Mesenchymal stem cell of Wharton's jelly (primary cell): Measurements from ENCODE around the genes RASGEF1B and MRPS18C.

DNA sequence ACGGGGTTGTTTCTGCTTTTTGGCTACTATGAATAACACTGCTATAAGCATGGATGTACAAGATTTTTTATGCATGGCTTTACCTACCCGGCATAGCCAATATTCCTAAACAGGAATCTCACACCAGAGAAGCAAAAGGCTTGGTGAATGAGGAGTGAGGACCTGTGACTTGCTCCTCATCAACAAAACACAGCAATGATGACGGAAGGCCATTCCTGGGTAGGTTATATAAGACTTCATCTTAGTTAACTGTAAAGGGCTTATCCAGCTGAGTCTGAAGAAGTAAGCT, 19.3 kb downstream of the PRKG2 start:
- CAGE, long polyA plus RNA, result no peak

- CAGE, long polyA plus RNA, result no peak
These were observed 688 bp downstream of the PRKG2 start for GRCh38 chr4:81214166-81214901.

DNA sequence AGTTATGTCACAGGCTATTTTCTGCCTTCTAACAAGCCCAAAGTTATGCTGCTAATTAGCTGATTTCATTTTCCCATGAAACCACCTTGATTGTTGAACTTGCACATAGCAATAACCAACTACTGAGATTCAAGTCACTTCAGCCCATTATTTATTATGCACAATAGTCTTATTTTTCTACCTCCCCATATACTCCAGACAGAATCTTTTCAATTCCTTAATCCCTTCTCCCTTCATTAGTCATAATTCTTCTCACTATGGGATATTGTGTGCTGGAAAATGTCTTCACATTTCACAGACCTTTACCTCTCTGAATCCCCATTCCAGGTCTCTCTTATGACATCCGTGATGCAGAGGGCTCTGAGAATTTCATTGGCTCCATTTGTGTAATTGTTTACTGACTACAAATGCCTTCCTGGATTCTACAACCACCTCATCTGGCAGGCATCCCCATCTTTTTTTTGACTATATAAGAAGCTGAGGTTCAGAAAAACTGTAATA, 9.2 kb downstream of the RASGEF1B start:
- CAGE, long polyA plus RNA, result no peak

- CAGE, long polyA plus RNA, result no peak
These were observed 2.6 kb downstream of the RASGEF1B start for GRCh38 chr4:81468988-81469703.

DNA sequence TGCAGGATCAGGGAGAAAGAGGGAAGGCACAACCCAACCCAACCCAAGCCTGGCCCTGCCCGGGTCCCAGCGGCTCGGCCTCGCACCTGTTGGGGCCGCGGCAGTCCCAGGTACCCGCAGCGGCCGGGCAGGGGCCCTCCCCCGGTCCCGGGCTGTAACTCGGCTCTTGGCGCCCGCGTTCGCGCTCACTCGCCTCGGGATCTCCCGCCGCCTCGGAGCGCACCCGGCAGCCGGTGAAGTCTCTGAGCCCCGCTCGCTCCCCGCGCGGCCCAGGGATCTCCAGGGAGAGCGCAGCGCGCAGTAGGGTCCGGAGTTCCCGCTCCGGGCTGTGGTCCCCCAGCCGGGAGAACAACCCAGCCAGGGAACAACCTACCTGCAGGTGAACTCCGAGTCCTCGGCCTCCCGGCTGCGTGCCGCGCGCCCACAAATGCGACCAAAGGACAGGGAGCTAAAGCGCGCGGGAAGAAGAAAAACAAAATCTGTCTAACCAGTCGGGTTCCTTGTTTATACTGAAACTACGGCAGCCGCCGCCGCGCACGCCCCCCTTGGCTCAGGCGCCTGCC, at the start of gene RASGEF1B:
Gene RASGEF1B, minus strand, starts transcription at position 511 of the 563 bp plus-strand sequence.
- CAGE, long polyA plus RNA, result no peak

GRCh38 chr4:81509153-81509639, 37.5 kb upstream of the RASGEF1B start:
- CAGE, long polyA plus RNA, result no peak

DNA sequence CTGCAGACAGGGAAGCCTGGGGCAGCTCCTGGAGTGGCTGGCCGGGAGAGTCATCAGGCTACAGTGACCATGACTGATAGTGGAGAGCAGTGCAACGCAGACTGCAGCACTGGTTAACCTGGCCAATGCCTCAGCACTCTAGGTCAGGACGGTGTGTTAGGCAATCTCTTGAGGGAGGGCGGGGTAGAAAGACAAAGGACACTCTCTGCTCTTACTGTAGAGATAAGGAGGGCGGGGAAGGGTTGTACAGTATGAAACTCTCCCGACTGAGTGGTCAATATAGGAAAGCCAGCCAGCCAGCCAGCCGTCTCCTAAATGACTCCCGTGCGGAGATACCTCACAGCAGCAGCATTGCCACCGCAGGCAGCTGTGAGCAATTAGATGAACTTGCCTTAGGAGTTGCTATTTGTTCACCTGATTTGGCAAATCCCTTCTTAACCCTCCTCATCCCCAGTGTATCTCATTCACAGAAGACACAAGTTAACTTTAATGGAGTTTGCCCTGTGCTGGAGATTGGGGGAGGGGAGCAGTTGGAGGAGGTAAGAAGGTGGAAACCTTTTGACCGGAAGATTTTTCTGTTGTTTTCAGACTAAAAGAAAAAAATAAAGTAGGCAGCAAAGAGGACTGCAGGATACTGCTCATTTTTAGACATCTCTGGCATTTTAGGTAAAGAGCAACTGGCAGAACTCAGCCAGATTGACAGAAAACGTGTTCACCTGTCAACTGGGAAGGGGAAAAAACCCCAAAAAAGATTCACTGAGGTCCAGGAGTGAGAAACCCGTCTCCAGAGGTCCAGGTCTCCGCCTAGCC, 330.5 kb downstream of the HNRNPD start:
- CAGE, long polyA plus RNA, result no peak

- CAGE, long polyA plus RNA, result no peak
These were observed 150.0 kb downstream of the HNRNPD start for GRCh38 chr4:82223668-82224232.

GRCh38 chr4:82361900-82362701, 11.7 kb downstream of the HNRNPD start:
- CAGE, long polyA plus RNA, result no peak

GRCh38 chr4:82380257-82380852, 6.6 kb upstream of the HNRNPD start:
- CAGE, long polyA plus RNA, result no peak

- CAGE, long polyA plus RNA, result no peak
These were observed 64.7 kb upstream of the TMEM150C start for GRCh38 chr4:82626493-82626881.

- CAGE, long polyA plus RNA, result no peak
These were observed 117.9 kb downstream of the SCD5 start for GRCh38 chr4:82680551-82681187.

DNA sequence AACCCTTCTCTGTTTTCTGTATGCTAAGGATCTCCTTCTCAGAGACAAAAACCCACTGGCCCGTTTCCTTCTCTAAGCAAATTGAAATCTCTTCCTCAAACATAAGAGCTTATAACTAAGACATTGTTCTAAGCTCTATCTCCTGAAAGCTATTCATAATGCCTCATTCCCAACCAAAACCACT, 805 bp upstream of the THAP9 start:
- CAGE, long polyA plus RNA, result no peak

- CAGE, long polyA plus RNA, result no peak
These were observed 76.2 kb downstream of the COQ2 start for GRCh38 chr4:83208453-83208822.

GRCh38 chr4:83240497-83241077, 44.0 kb downstream of the COQ2 start:
- CAGE, long polyA plus RNA, result no peak

- CAGE, long polyA plus RNA, result start-site peak on the plus strand at chr4:83455978-83456061, 276 and 1,068 reads in 2 replicates
These were observed at the start of gene MRPS18C for GRCh38 chr4:83455695-83456308. Gene MRPS18C, plus strand, starts transcription at chr4:83456058.

DNA sequence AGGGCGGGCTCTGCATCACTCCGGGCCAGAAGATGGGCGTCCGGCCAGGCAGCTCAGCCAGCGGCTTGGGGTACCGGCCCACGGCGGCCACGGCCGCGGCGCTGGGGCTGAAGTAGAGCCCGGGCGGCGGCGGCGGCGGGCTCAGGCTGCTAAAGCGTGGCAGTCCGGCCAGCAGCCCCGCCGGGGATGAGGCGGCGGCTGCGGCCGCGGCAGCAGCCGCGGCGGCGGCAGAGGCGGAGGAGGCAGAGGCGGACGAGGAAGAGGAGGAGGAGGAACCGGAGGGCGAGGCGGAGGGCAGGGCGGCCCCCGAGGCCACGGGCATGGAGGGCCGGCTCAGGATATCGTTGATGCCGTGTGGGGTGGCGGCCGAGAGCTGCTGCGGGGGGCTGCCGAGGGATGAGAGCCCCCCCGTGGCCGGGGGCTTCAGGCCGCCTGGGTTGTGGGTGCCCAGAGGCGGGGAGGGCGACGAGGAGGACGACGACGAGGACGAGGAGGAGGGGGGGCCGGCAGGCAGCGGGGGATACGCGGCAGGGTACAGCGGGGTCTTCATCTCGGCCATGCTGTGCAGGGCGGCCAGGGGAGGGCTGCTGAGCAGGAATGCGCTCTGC, 1.4 kb downstream of the NKX6-1 start:
- CAGE, long polyA plus RNA, result no peak

DNA sequence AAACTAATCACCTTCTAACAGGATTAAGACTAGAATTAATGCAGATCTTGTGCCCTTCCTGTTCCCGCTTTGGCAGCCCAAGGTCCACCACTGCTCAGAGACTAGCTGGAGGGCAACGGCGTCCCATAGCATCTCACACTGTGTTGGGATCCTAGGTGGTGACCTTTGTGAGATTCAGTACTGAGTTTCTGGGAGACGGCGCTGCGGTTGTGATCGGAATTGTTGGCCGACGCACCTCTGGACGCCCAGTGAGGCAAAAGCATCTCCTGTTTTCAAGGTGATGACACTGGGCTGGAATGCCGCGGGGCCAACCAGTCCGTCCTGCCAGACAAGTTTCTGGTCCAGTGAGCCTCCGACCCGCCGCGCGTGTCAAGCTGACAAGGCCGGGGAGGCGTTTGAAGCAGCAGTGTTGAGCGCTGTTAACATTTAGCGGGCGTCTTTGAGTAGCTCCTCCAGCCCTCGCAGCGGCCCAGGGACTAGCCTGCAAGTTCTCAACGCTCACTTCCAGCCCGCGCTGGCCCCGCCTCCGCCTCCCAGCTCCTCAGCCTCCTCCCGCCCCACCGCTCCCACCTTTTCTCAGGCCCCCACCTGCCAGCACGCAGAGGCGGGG, 624 bp upstream of the CDS1 start:
- CAGE, long polyA plus RNA, result no peak

DNA sequence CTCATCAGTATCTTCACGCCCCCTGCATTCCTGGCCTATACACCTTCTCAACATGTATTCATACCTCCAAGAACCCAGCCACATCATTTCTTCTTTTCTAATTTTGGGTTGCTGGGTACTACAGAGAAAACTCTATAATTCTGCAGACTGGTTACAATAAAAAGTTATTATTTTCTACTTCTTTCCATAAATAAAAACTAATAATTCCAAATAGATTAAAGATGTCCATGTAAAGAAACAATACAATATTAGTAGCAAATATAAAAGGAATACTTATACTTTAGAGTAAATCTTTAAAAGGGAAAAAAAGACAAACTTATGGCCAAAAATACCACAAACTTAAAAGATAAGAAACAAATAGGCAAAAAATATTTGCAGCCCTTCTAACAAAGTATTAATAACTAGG, 97.1 kb downstream of the WDFY3 start:
- CAGE, long polyA plus RNA, result no peak

DNA sequence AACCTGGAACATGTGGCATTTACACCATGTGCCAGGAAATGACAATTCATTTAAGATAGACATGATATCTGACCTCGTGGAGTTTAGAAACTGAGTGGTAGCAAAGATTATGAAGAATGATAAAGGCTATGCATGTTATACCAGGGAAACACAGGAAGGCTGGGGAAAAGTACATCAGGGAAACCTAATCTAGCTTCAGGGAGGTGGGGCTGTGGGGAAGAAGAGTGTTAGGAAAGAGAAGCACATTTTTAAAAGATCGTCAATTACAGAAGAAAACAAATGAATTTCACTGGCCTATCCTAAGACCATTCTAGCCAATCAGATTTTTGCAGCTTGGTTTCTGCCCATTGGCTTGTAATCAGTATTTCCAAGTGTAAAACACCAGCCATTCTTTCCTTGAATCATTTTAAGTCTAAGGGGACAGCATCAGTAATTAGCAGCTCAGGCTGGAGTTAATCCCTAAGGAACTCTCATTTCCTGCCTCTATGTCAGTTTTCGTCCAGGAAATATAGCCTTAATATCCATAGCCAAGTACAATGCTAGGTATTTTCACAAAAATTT, 79.3 kb downstream of the WDFY3 start:
- CAGE, long polyA plus RNA, result no peak